Metastatic Lung Carcinoma in the Adrenal Gland (tissue), 1 donor: ENCODE data around the gene MATN3.

GRCh38 chr2:18559677-18560551, 539 bp downstream of the RDH14 start:
- PRO-cap: bidirectional peak, plus-strand start at chr2:18560197, minus-strand start at chr2:18560066; bidirectional peak, plus-strand start at chr2:18560284, minus-strand start at chr2:18560245

- PRO-cap: no peak
These were observed 140.5 kb upstream of the NT5C1B start for GRCh38 chr2:18729787-18730364.

DNA sequence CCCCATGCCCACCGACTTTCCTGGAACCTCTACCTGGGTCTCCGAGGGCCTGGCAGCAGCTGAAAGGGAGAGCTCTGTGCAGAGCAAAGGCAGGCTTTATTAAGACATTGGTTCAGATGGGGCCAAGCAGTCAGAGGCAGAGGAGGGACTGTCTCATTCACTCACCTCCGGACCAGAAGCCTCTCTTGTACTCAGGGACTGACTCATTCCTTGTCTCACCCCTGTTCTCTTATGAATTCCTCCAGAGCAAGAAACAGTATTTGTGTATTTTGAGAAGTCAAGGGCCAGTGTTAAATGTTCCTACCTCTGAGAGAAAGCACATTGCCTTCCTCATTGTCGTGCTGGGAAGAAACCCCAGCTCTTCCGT, 201.9 kb upstream of the NT5C1B start:
- PRO-cap: no peak

DNA sequence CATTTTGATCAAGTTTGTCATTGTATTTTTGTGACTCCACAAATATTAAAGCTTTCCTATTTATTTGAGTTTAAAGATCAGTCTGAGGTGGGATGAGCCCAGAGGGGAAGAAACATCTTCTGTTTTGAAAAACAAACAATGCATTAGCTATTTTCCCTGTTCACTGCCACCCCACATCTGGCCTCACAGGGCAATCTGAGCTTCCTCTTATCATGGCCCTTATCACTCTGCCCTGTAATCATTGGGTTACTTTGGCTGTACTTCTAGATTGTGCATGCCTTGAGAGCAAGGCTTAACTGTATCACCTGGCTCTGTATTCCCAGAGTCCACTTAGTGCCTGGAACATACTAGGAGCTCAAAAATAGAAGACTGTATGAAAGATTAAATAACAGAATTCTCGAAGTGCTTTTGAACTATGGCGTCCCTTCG, 241.6 kb upstream of the NT5C1B start:
- PRO-cap: no peak

- PRO-cap: no peak
These were observed 126.6 kb downstream of the OSR1 start for GRCh38 chr2:19231763-19232235.

- PRO-cap: no peak
These were observed 11.1 kb downstream of the OSR1 start for GRCh38 chr2:19347251-19347884.

DNA sequence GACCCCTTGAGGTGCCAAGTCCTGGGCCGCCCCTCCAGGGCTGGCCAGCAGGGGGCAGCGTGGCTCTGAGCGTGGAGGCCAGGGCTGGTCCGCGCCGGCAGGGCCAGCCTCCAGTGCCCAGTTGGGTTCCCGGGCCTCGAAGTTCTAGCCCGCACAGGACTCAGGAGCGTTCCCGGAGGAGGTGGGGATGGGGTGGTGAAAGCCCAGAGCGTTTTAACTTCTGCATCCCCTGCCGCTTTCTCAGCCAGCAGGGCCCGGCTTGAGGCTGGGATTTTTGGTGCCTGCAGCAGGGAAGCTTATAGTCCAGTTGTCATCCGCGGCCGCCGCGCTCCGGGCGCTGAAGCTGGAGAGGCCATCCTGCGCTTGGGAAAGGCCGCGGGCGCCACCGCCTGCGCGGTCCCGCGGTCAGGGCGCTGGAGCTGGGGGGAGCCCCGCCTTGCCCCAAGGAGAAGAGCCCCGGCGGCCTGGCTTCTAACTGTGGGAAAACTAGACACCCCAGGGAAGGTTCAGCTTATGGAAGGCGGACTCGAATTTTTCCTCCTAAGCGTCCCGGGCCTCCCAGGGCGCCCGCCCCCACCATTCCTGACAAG, 8.1 kb downstream of the OSR1 start:
- PRO-cap: no peak

GRCh38 chr2:19361384-19362050, 3.1 kb upstream of the OSR1 start:
- PRO-cap: no peak

DNA sequence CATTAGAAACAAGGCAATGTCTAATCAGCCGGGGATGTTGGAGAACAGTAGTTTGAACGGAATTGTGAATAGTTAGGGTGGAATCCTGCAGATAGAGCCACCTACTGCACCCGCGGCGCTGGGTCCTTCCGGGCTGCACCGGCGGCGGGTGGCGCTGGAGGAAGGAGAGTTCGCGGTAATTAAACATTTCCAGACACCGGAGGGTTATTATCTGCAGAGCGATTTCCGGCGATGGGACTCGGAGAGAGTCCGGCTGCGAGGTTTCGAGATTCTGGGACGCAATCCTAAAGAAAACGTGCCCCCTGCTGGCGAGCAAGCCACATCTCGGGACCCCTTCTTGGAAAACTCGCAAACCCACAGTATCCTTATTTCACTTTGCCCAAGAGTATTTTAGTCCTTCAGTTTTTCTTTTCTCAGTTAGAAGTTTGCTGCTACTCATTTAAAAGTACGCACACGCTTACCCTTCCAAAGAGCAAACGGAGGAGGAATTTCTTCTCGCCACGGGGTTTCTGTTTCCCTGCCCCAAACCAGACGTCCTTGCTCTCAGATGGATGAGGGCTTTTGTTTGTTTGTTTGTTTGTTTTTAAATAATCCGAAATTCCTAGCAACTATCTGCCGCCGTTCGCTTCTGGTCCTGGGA, 4.6 kb upstream of the OSR1 start:
- PRO-cap: no peak

GRCh38 chr2:19738584-19739119, 163.1 kb downstream of the TTC32 start:
- PRO-cap: no peak

DNA sequence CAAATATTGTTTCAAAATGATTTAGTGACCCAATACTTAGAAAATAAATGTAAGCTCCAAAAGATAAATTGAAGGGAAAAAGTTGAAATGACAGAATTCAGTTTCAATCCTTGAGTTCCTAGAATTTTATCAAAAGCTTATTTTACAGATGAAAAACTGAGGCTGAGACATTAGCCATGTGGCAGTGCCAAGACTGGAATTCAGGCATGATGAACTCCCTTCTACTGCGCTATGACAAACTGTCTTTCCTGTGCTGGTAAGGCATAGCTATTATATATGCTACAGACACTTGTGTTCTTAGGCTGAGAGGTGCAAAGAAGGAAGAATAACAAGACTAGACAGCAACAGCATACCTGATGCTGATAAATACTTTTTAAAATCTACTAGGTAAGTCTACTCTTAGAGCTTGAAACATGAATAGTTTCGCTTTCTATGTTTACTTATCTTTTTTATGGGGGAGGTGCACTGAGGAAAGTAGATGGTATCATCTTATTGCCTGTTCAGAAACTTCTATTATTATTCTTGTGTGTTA, 1.9 kb downstream of the TTC32 start:
- PRO-cap: no peak

DNA sequence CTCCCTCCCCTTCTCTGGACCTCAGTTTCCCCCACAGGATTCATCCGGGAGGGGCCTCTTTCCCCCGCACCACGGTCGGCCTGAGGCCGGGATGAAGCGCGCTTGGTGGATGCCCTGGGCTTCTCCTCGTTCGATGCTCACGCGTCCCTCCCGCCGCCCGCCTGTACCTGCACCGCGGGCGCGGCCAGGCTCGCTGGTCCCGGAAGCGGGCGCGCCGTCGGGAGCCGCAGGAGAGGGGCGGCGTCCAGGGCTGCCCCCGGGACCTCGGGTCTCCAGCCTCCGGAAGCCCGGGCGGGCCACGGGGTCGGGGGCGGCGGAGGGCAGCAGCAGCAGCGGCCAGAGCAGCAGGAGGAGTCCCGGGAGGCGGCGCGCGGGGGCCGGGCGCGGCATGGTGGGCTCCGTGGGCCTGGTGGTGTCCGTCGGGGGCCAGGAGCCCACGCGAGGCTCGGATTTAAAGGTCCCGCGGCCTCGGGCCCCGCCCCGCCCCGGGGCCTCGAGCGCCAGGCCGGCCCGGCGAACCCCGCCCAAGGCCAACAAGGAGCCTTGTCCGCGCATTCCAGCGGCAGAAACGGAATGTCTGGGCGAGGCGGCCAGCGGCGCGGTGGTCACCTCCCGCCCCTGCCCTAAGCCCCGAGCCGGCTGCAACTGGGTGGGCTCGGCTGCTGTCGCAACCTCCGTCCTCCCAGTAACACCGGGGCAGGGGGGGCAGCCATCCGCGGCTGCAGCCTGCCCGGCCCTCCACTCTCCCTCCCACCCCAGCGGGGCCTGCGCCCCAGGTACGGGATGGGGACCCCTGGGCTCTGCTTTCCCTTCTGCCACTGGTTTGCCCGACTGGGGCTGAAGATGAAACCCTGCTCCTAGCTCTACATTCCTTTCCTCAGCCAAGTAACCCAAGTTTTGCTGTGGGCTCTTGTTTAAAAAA, at the start of gene MATN3:
TSS of gene MATN3 (minus strand) at position 427 of the 922 bp plus-strand sequence.
- PRO-cap: unidirectional peak, plus-strand start at position 565 of the sequence

GRCh38 chr2:20051093-20051305, 429 bp downstream of the LAPTM4A start:
- PRO-cap: no peak

GRCh38 chr2:20071392-20072464, 20.3 kb upstream of the LAPTM4A start:
- PRO-cap: no peak

GRCh38 chr2:20073910-20074540, 22.6 kb upstream of the LAPTM4A start:
- PRO-cap: no peak

DNA sequence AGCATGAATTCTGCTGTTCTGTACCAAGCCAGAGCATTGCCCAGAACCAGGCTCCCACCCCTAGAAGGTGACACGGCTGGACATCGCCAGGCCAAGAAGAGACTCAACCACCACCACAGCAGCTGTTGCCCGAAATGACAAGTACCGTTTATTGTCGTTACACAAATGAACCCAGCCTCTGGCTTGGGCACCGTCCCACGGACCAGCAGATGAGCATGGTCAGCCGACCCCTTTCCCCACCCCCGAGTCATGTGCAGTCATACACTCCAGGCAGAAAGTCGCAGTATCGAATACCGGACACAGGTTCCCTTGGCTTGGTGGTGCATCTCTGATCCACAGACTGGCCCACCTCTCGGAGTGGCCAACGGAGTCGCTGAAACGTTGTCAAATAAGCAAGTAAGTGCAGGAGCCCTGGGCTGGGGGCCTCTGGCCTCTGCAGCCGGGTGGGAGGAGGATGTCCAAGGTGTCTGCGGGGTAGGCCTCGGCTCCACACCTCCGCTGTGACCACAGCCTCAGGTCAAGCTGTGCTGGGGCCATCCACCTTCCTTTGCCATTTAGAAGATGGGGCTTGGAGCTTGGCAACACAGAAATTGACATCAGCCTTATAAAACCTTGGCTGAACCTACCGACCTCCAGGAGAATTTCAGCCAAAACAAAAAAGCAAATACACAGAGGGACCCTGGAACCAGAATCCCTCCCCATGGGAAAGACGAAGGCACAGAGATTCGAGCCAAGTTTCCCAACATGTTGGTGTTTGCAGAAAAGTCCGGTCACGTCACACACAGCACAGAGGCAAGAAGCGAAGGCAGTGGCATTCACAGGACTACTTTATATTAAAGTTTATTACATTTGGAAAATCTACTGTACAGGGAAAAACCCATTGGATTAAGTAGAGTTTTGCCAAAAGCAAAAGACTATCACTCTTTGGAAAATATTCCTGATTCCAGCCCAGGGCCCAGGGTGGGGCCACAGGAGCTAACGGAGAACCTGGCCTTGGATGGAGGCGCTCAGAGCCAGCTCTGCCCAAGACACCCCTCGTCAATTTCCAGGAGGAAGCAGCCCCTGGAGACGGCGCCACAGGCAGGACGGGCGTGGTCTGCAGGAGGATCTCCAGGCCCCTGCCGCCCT, 23.9 kb downstream of the SDC1 start:
- PRO-cap: no peak

GRCh38 chr2:20225812-20226335, 944 bp upstream of the SDC1 start:
- PRO-cap: unidirectional peak, minus-strand start at chr2:20225927

- PRO-cap: no peak
These were observed 59.4 kb downstream of the PUM2 start for GRCh38 chr2:20291083-20291897.

GRCh38 chr2:20348136-20349084, 2.2 kb downstream of the PUM2 start:
- PRO-cap: no peak

- PRO-cap: no peak
These were observed 22.0 kb upstream of the RHOB start for GRCh38 chr2:20424647-20425481.